Trachea (tissue), 1 donor: Measurements from ENCODE around the gene RPS15.

- PRO-cap, result no peak
Observed at GRCh38 chr19:927750-928463, 2.1 kb downstream of the ARID3A start.

DNA sequence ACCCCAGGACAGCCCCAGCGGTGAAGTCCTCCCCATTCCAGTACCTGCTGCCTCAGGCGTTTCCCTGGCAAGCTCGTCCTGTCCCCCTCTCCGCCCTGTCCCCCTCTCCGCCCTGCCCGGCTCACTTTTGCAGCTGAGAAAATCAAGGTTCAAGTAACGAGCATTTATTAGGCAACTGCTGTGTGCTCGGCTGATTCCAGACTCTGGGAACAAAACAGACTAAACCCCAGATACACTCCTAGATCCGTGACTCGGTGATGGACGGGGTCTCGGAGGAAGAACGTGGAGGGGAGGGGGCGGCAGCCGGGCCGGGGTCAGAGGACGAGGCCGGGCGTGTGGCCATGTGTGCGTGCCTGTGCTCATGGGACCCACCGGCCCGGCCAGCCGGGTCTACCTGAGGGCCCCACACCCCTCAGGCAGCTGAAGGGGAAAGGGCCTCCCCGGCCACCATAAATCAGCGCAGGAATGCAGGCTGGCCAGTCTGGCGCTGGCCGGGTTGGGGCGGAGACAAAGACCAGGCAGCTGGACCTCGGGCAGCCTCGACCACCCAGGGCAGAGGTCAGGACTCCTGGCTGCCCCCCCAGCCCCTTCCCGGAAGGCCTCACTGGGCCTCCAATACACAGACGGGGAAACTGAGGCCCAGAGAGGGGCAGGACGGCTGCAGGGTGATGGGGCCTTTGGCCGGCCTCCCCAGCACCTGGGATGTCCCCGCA lies 27.8 kb upstream of the WDR18 start:
- PRO-cap, result no peak

DNA sequence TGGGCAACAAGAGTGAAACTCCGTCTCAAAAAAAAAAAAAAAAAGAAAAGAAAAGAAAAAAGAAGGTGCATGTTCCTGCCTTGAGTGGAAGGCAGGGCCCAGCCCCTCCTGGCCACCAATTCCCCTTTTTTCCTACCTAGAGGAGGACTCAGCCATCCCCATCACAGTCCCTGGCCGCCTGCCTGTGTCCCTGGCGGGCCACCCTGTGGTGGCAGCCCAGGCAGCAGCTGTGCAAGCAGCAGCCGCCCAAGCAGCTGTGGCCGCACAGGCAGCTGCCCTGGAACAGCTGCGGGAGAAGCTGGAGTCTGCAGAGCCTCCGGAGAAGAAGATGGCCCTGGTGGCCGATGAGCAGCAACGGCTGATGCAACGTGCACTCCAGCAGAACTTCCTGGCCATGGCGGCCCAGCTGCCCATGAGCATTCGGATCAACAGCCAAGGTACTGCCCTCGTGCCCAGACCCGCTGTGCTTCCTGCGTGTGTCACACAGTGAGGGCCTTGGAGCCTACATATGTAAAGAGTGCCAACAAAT lies 17.6 kb upstream of the WDR18 start:
- PRO-cap, result no peak

GRCh38 chr19:1011582-1012767 lies 8.9 kb downstream of the TMEM259 start:
- PRO-cap, result no peak

GRCh38 chr19:1017039-1017880 lies 3.7 kb downstream of the TMEM259 start:
- PRO-cap, result bidirectional peak, plus-strand start at chr19:1017625, minus-strand start at chr19:1017476

DNA sequence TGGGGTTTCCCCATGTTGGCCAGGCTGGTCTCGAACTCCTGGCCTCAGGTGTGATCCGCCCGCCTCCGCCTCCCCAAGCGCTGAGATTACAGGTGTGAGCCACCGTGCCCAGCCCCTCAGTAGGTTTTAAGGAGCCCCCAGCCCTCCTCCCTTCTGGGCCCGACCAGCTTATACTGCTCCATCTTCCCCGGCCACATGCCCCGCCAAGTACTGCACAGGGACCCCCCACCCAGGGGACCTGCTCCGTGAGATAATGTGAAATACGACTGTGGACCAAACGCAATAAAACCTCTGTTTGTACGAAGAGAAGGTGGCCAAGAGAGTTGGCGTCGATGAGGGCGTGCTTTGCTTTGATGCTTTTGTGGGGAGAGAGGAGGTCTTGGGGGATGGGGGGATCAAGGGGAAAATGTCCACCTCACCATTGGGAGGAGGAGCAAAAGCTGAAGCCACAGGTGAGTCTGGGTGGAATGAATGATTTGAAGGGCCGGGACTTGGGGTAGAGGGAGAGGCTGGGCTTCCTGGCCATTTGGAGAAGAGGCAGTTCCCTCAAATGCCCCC lies 1.1 kb upstream of the ABCA7 start:
- PRO-cap, result no peak

GRCh38 chr19:1075463-1075927 lies 8.5 kb downstream of the ARHGAP45 start:
- PRO-cap, result no peak

DNA sequence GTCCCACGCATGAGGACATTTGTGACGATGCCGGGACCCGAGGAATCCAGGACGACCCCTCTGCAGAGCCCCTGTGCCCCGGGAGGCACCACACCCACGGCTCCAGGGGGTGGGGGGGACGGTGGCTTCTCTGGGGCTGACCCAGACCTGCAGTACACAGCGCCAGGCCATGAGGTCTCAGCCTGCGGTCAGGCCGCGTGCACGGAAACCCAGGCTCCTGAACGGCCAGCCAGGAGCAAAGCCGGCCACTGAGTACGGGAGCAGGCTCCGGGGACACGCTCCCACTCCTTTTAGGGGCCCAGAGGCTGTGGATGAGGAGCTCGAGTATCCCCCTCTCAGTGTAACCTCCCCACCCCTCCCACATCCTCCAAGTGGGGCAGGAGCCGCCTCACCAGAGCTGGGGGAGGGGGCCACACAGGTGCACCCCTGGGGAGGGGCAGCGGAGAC lies 6.4 kb downstream of the SBNO2 start:
- PRO-cap, result no peak

DNA sequence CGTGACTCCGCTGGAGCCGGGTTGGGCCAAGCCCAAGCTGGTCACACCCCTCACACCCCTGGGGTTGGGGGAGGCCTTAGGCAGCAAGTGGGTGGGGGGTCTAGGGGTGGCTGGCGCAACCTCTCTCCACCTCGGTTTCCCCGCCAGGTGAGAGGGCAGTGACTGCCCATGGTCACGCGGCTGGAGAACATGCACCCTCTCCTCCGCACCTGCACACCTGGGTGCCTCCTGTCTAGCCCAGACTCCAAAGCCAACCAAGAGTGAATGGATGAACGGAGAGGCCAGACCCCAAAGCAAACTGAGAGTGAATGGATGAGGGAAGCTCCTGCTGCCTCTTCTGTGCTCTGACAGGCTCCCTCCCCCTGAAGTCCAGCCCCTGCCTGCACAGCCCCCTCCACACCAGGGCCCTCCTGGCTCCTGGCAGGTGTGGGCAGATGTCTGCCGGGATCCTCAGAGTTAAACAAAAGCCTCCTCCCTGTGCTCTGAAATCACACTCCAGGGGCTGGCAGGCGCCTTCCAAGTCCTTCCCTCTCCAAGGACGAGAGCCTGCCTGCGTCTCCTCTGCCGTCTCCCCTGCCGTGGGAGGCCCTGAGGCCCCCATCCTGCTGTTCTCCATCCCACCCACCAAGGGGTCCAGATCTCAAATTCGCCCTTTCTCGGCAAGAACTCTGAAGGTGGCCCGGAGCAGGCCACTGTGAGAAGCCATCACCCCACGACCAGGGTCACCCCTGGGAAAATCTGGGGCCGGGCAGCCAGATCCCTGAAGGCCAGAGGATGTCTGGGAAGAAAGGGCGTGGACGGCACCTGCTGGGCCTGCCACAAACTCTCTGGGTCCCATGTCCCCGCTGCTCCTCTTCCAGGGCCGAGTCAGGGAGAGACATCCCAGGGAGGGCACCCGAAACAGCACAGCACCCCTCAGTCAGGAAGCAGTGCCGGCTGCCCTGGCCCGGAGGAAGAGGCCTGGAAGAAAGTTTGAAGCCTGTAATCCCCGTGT lies 2.1 kb downstream of the SBNO2 start:
- PRO-cap, result no peak

DNA sequence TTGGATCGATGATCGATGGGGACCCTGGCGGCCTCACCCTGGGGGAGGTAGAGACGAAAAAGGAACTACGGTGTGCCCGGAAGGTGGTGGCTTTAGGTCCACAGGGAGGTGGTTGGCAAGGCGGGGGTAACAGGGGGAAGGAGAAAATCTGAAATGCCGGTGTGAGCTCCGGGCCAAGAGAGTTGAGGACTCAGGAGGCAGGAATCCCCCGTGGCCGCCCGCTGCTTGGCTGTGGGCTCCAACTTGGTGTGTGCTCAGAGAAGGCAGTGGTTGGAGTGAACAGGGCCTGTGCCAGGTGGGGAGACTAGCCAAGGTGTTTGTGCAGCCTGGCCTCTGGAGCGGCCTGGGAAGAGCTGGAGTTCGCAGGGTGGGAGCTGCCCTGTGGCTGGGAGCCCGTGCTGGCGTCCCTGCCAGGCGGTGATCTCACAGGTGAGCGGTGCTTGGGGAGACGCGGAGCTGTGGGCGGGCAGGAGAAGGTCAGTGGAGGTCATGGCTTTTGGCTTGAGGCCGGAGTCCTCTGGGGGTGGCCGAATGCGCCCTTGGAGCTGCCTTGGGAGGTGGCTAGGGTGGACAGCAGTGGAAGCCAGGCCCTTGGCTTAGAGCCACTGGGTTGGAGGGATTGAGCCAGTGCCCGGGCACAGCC lies 7.3 kb upstream of the CIRBP start:
- PRO-cap, result bidirectional peak, plus-strand start at position 428 of the sequence, minus-strand start at position 277 of the sequence

DNA sequence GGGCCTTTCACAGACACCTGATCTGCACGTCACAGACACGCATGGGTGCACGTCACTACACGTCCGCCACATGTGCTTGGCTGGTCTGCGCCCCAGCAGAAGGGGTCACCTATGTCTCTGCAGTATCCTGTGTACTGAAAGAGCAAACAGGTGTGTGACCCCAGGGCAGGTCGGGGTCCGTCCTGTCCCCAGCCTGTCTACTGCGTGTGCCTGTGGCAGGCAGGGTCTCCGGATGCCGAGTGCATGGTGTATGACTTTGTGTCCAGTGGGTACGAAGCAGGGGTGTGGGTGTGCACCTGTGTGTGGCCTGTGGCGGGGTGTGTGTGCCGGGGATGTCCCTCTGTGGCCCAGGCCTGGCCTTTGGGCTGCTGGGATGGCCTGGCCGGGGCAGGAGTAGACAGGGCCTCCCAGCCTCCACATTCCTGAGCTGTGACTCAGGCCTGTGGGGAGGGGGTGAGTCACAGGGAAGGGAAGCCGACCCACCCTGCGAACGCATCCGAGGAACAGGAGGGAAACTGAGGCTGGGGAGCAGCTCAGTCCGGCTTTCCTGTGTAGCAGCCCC lies 3.9 kb upstream of the CIRBP start:
- PRO-cap, result unidirectional peak, plus-strand start at position 506 of the sequence

DNA sequence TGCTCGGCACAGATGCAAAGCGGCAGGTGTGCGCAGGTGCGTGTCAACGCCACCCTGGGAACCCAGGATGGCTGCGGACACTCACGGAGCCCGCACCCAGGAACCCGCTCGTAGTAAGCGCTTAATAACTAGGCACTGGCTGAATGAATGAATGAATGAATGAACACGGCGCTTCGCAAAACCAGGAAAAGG lies 1.9 kb upstream of the CIRBP start:
- PRO-cap, result no peak

GRCh38 chr19:1270726-1271441 lies 1.8 kb downstream of the CIRBP start:
- PRO-cap, result no peak

DNA sequence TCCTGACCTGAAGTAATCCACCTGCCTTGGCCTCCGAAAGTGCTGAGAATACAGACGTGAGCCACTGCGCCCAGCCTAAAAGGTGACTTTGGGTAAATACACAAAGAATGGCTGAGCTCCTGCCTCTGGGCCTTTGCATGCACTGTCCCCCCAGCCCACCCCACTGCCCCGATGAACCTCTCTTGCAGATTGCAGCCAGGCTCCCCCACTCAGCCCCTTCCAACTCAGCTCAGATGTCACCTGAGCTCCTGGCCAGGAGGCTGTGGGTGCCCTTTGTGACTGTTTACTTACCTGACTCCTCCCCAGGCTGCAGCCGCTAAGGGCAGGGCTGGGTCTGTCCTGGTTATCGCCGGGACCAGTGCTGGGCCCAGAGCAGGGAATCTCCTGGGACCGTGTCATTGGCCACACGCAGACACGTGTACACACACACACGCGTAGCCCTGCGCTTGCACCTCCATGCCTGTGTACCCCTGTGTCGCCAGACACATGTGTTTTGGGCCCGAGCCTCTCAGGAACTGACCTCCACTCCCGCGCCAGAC lies 18.5 kb downstream of the EFNA2 start:
- PRO-cap, result no peak

GRCh38 chr19:1324578-1325621 lies 29.9 kb upstream of the PWWP3A start:
- PRO-cap, result bidirectional peak, plus-strand start at chr19:1325371, minus-strand start at chr19:1325265

DNA sequence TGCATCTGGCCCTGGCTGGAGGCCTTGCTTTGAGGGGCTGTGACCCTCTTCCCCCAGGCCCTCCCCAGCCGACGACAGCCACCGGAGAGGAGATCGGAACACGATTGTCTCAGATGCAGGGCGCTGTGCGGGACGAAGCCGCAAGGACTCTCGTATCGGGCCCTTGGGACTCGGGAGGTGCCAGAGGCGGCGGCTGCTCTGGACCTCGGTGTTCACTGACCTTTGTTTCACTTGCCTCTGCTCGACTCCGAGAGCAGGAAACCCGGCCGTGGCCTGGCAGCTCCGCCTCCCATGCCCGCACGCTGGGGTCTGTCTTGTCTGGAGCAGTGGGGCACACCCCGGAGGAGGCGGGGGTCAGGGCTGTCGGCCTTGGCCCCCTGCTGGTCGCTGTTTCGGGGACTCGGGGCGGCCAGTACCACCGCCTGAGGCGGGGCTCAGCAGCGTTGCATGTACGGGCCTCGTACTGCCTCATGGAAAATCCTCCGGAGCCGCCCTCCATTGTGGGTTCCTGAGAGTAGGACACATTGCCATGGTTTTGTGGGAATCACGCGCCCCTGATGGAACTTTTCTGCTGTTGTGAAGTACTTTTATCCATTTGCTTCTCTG lies 5.8 kb upstream of the NDUFS7 start:
- PRO-cap, result unidirectional peak, minus-strand start at position 217 of the sequence

GRCh38 chr19:1411330-1412465 lies 4.3 kb downstream of the DAZAP1 start:
- PRO-cap, result unidirectional peak, minus-strand start at chr19:1411814; unidirectional peak, minus-strand start at chr19:1411871; bidirectional peak, plus-strand start at chr19:1412027, minus-strand start at chr19:1411871

DNA sequence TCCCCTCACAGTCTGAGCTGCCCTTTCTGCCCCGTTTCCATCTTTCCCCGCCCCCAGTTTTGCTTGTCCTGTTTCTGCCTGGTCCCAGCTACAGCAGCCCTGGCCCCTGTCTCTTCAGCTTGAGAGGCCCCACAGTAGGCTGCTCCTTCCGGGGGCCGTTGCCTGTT lies 13.8 kb upstream of the RPS15 start:
- PRO-cap, result no peak

DNA sequence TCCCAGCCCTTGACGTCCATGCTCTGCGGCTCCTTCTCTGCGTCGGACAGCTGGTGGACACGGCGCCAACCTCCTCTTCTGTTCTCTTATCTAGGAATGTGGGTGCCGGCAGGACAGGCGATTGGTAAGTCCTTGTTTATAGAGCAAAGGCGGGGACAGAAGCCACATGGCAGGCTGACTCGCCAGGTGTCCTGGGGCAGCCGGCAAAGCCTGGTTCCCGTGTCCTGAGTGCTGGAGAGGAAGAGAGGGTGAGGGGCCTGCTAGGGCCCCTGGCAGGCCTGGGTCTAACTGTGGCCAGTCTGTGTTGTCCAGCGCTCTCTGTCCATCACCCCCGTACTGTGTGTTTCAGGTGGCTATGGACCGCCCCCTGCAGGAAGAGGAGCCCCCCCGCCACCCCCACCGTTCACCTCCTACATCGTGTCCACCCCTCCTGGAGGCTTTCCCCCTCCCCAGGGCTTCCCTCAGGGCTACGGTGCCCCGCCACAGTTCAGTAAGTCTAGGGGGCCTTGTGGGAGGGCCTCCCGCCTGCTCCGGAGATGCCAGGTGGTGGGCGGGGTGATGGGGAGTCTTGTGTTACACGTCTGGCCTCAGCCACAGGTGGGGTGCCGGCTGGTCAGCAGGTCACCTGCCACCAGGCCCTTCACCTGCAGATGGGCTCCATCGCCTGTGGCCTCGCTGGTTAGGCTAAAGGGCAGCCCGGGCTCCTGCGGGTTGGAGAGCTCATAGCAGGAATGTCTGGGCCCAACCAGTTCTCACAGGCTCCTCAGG lies 8.1 kb upstream of the RPS15 start:
- PRO-cap, result no peak

- PRO-cap, result bidirectional peak, plus-strand start at chr19:1438412, minus-strand start at chr19:1438260
Observed at GRCh38 chr19:1438318-1439351, at the start of gene RPS15. Gene RPS15 (plus strand): TSS chr19:1438396.